T-cell (primary cell): ENCODE measurements around the genes HTATIP2, SLC6A5 and GAS2.

GRCh38 chr11:20035217-20035617 is 125.1 kb downstream of the DBX1 start:
- PRO-cap, 7 experiments: no peak in any of the 7 experiments

DNA sequence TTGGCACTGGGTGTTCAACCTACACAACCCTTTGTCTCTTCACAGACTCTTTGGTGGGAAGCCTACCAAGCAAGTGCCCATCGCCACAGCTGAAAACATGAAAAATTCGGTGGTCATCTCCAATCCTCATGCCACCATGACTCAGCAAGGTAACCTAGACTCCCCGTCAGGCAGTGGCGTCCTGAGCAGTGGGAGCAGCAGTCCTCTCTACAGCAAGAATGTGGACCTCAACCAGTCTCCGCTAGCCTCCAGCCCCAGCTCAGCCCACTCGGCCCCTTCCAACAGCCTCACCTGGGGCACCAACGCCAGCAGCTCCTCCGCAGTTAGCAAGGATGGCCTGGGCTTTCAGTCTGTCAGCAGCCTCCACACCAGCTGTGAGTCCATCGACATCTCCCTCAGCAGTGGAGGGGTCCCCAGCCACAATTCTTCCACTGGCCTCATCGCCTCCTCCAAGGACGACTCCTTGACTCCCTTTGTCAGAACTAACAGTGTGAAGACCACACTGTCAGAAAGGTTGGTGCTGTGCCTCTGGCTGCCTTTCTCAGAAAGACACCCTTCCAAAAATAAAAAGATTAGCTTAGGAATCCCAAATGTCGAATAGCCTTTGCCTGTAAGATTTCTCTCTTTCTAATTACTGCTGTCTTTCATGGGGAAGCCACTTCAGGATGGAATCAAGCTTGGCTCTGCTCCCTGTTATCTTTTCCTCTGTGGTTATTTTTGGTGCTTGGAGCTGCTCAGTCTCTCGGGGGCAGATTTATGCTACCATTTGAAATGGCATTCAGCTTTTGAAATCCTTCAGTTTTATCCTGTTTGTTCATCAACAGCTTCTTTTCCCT is 111.4 kb downstream of the DBX1 start:
- PRO-cap, 7 experiments: no peak in any of the 7 experiments

DNA sequence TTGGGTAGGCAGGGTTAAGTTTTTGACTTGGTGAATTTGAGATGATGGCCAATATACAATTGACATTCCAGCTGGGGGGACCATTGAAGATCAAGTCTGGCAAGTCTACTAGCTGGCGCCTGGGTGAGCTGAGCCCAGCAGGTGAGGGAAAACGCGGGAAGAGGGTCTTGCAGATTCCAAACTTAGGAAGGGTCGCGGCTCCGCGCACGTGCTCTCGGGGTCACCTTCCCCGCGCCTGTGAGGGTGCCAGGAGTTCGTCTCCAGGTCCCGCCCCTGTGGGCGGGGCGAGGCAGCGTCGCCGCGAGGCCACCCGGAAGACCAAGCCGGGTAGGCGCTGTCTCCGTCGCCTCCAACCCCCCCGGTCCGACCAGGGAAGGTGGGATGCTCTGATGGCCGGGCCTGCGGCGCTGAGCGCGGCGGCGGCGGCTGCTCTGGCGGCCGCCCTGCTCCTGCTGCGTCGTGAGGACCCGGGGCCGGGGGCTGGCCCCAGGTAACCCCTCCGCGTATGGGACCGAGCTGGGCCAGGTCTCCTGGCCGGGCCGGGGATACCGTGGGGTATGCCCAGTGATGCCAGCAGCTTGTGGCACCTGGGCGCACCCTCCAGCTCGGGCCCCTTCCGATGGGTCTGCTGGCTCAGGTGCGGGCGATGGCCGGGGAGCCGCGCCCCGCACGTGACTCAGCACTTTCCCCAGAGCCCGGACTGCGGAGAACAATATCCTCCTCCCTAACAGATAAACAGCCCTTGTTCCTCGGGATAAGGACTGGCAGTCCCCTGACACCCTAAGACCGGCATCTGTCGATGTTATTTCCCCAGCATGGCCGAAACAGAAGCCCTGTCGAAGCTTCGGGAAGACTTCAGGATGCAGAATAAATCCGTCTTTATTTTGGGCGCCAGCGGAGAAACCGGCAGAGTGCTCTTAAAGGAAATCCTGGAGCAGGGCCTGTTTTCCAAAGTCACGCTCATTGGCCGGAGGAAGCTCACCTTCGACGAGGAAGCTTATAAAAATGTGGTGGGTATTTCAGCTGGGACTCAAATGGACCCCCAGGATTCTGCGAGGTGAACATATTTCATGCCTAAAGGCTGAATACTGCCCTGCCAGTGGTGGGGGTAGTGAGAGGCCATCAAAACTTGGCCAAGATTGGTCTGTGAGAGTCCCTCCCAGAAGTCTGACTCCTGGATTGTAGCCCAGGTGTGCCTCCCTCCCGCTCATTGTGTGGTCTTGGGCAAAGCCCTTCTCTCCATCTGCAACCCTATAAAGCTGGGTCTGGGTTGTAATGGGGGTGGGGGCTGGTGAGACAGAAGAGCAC is at the start of gene HTATIP2:
Gene HTATIP2, plus strand, starts transcription at position 292 of the 1,308 bp plus-strand sequence.
- PRO-cap, 7 experiments: peak in 7 of 7 experiments; most common plus-strand start position 334 of the sequence (in 3); most common minus-strand start position 239 of the sequence (in 7)

DNA sequence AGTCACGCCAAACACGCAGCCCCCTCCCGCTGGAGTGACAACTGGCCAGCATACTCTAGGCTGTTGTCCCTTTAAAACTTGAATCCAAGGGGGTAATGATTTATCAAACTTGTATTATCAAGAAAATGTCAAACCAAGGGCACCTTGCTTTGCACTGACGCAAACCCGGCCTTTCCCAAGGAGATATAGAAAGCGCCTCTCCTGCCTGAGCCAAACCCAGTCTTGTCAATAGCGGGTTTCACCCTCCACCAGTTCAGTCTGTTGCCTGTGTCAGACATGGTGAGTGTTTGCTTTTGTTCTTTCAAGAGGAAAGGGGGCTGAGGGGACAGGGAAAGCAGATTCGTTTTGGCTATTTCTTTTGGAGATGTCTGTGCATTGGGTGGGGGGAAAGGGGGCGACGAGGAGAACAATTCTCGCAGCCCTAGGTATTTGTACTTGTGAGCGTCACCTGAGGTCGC is at the start of gene SLC6A5:
Gene SLC6A5, plus strand, starts transcription at position 212 of the 458 bp plus-strand sequence.
- PRO-cap, 7 experiments: no peak in any of the 7 experiments

GRCh38 chr11:21476810-21477009 is 716.2 kb upstream of the ANO5 start:
- PRO-cap, 7 experiments: no peak in any of the 7 experiments

DNA sequence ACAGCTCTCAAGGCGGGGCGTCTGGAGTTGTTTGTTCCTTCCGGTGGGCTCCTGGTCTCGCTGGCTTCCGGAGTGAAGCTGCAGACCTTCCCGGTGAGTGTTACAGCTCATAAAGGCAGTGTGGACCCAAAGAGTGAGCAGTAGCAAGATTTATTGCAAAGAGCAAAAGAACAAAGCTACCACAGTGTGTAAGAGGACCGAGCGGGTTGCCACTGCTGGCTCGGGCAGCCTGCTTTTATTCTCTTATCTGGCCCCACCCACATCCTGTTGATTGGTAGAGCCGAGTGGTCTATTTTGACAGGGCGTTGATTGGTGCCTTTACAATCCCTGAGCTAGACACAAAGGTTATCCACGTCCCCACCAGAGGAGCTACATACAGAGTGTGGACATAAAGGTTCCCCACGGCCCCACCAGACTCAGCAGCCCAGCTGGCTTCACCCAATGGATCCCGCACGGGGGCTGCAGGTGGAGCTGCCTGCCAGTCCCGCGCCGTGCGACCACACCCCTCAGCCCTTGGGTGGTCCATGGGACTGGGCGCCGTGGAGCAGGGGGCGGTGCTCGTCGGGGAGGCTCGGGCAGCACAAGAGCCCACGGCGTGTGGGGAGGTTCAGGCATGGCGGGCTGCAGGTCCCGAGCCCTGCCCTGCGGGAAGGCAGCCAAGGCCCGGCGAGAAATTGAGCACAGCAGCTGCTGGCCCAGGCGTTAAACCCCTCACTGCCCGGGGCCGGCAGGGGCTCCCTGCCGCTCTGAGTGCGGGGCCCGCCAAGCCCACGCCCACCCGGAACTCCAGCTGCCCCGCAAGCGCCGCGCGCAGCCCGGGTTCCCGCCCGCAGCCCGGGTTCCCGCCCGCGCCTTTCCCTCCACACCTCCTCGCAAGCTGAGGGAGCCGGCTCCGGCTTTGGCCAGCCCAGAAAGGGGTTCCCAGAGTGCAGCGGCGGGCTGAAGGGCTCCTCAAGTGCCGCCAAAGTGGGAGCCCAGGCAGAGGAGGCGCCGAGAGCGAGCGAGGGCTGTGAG is 439.9 kb upstream of the ANO5 start:
- PRO-cap, 7 experiments: peak in 4 of 7 experiments; most common plus-strand start position 374 of the sequence (in 2); most common minus-strand start position 211 of the sequence (in 2)

DNA sequence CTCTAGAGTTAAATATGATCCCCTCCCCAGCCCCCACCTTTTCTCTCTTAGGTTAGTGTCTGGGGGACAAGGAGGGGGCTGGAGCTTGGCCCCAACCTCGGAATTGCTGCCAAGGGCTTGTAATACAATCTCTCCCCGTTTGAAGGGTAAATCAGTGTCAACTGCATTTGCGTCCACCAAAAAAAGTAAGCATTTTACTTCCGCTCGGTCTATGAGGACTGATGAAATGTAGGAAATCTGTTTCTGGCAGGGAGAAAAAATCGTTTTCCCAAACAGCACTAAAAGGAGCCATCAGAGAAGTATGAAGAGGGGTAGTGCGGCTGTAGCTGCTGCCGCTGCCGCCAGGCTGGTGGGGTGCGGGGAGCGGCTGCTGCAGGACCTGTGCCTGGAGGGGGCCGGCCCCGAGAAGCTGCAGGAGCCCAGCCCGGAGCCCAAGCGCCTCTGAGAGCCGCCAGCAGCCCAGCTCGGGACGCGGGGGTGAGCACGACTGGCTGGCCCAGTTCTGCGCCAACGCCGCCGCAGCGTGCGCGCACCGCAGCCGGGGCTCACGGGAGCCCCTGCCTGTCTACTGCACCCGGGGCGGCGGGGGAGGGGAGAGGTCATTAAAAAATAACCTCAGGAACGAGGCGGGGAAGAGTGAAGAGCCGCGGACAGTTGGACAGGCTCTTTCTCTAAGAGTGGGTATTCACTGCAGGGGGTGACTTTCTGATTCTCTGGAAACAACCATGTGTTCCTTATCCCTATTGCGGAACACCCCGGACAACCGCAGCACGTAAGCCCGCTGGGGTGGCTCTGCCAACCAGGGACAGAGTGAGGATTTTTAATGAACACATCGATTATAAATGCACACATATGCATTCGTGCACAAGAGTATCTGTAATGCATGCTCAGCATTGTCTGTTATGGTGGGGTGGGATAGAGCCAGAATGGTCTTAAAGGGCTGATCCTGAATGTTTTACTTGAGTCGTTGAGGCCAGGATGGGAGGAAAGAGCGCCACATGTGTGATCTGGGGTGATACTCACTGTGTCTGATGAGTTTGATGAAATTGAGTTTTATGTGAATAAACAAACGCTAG is at the start of gene GAS2:
Gene GAS2, plus strand, starts transcription at position 189 of the 1,076 bp plus-strand sequence.
- PRO-cap, 7 experiments: no peak in any of the 7 experiments

DNA sequence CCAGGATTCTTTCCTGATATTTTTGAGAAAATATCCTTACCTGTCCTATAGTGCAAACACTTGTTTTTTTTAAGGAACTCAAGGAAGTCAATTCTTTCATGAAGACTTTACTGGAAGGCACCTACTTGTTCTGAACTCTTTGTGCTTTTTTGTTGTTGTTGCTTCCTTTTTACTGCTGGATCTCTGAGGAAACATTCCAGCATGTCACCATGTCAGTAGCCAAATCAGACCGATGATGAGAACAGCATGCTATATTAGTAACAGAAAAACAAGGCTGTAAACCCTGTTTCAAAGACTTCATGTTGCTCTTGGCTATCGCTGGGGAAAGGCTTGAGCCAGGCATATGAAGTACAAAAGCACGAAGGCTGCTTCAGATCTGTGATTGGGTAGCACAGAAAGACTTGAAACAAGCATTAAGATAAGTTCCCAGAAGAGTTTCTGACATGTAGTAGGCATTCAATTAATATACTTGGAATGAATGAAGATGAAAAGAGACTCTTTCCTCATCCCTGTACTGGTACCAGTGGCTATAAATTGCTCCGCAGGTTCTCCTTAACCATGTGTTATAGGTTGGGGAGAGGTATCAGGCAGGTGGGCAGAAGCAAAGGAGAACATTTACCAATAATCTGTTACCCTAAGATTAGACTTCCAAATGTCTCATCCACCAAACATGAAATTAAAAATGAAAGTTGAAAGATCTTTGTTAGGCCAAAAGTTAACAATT is 125.7 kb upstream of the SLC5A12 start:
- PRO-cap, 7 experiments: no peak in any of the 7 experiments

GRCh38 chr11:27094286-27094521 is 53.6 kb downstream of the BBOX1 start:
- PRO-cap, 7 experiments: no peak in any of the 7 experiments

DNA sequence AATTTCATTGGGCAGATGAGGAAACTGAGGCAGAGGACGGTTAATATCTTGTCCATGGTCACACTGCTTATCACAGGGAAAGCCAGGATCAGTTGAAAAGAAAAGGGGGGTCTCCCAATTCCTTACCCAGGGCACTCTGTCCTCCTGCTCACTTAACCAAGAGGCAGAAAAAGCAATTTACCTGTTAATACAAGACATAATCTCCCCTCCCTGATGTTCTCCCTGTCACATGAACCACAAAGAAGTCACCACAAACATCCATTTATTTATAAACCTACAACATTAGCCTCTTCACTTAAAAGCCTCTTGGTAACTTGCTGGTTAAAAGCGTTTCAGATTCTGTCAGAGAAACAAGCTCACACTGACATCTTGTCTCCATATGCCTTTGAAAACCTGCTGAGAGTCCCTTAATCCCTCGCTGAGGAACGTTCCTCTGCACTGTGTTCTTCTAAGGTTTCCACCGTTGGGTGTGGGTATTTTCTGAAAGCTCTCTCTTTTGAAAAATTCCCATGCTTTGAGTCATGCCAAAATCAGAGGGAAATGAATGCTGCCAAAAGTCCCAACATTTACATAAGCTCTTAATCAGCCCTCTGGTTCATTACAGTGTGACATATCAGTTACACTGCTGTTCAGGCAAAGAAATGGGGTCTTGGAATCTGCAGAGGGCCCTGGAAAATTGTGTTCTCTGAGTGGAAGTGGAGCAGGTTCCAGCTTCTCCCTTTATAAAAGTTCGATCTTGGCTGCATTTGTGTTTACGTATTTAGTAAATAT is 149.8 kb downstream of the CCDC34 start:
- PRO-cap, 7 experiments: no peak in any of the 7 experiments

- PRO-cap, 7 experiments: no peak in any of the 7 experiments
These were observed 129.1 kb downstream of the CCDC34 start for GRCh38 chr11:27233515-27234703.

DNA sequence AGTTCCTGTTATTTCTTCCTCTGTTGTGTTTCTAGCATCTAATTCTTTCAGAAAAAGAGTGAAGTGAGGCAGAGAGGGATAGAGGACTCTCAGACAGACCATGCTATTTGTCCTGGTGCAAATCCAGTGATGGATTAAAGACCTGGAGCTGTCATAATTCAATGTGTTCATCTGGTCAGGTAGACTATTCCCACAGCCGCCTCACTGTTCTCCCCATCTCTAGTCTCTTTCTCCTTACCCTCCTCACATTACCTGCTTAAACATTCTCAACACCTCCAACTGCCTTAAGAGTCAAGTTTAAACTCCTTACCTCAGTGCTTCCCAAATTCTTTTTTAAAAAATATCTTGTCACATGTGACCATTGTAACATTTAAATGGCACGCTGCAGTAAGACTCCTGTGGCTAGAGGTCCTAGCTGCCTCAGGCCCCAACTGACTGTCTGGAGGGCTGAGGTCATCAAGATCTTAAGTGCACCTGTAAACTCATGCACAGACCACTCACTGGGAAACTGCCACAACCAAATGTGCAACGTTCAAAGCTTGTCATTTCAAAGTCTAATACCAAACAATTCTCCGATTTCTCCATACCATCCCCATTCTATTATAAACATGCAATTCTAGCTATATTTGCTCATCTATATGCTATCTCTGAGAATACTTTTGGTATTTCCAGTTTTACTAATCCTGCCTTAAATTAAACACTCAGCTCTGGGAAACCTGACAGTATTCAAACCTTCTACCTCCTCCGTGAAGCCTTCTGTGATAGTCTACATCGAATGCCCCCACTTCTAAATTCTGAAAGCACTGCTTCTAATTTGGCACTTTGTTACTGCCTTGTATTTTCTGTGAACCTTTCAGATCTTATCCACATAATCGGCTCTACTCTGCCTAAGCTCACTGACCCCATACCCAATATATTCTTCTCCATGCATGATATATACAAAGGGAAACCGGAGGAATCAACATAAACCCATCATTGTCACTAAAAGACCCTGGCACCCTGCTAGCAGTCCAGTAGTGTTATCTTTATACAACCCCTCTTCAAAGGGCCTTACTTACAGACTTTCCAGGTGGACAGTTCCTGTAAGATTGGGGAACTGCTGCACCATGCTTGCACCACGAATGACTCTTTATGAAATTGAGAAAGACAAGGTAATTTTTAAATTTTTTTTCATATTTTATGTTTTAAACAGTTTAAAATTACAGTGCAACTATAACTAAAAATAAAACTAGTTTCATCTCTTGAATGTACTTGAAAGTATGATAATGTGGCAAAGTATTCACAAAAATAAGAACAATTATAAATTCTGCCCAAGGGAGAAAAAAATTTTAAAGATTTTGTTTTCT is 16.7 kb upstream of the CCDC34 start:
- PRO-cap, 7 experiments: no peak in any of the 7 experiments

DNA sequence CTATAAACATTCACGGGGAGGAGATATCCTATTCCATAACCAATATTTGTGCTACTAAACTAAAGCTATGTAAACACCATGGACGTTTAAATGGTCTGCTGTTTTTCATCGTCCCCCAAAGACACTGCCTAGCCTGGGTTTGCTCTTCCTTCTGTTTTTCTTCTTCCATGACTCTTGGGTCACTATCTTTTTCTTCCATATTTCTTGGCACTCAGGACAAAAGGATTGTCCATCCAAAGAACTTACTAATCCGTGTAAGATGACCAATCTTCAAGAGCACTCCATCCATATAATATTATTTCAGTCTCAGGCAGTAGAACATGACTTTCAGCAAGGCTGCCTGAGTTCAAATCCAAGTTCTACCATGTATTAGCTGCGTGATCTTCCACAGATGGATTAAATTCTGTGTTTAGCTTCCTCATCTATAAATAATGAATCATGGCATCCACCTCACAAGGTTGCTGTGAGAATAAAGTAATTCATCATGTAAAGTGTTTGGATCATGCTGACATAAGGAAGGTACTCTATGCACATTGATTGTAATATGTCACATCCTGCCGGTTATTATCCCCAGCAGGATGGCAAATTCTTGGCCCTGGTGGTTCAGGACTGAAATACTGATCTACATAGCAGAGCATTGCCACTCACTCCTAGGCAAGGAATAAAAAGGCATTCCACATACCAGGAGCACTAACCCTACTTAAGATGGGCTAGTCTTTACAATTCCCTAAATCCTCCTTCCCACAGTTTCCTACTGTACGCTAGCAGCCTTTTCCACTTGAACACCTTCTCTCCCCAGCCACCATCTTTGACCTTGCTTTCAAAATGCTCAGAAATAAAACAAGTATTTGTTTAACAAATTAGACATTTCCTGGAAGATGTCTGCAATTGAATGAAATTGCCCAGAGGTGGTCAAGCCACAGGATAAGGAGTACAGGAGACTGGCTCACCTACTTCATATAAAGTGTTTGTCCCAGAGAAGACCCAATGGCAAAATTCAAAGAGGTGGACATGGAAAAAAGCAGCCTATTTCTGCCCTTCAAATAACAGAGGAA is 40.8 kb downstream of the LGR4 start:
- PRO-cap, 7 experiments: no peak in any of the 7 experiments

DNA sequence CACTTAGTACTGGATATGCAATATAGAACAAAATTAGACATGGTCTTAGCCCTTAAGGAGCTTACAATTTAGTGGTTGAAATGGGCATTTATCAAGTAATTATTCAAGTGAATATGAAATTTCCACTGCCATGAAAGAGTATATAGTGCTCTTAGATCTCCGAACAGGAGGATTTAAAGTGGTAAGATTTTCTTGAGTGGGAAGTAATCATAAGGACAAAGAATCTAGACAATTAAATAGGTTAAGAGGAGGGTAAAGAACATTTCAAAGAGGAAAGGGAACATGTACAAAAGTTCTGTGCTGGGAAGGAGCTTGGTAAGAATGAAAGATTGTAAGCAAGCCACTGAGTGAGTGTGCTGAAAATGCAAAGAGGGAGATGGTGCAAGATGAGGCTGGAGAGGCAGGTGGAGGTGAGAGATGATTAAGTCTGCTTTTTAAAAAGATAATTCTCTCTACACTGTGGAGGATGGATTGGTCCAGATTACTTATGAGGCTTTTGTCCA is 18.6 kb downstream of the METTL15 start:
- PRO-cap, 7 experiments: no peak in any of the 7 experiments

DNA sequence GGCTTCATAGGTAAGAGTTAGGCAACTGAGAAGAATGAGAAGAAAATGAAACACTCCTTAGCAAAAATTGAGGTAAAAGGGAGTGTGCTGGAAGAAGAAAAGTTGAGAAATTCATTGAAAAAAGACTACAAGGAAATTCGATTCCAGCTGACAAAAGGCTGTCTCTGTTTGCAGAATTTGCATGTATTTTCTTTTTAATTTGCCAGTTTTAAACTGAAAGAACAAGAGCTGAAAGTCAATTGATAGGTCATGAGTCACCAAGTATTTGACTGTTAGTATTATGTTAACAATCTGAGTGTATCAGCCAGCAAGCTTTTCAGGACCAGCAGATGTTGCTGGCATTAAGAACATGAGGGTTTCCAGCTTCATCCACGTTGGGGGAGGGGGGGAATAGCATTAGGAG is 726.6 kb downstream of the METTL15 start:
- PRO-cap, 7 experiments: no peak in any of the 7 experiments

- PRO-cap, 7 experiments: no peak in any of the 7 experiments
These were observed 812.1 kb downstream of the KCNA4 start for GRCh38 chr11:29204833-29205050.

GRCh38 chr11:30407208-30407726 is 84.4 kb downstream of the ARL14EP start:
- PRO-cap, 7 experiments: no peak in any of the 7 experiments

GRCh38 chr11:30585800-30586181 is 362 bp downstream of the MPPED2 start:
- PRO-cap, 7 experiments: no peak in any of the 7 experiments

- PRO-cap, 7 experiments: no peak in any of the 7 experiments
These were observed 49.3 kb upstream of the MPPED2 start for GRCh38 chr11:30635352-30636041.

- PRO-cap, 7 experiments: no peak in any of the 7 experiments
These were observed 48.2 kb downstream of the DCDC1 start for GRCh38 chr11:31321305-31321768.